Measurements from ENCODE around the genes AKAP7, TAAR8 and EYA4.

DNA sequence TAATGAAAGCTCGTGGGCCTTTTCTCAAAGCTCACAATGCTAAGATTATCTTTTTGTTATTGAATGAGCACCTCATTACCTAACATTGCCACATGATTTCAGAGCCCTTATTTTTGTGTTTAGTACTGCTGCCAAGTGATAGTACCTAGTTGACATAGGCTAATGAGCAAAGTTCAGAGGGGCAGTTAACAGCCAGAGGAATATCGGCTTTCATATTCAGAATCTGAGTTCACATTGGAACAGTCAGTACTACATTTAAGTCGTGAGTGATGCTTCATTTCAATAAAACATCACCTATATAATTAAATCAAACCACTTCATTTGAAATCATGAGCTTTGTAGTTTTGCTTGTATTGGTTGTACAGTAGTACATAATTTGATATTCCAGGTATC, 11.8 kb upstream of the SMLR1 start:
- PRO-cap: no peak

GRCh38 chr6:131134833-131136141, at the start of gene AKAP7:
TSS of gene AKAP7 (plus strand) at chr6:131135467.
- PRO-cap: unidirectional peak, plus-strand start at chr6:131135296; bidirectional peak, plus-strand start at chr6:131135347, minus-strand start at chr6:131135325

DNA sequence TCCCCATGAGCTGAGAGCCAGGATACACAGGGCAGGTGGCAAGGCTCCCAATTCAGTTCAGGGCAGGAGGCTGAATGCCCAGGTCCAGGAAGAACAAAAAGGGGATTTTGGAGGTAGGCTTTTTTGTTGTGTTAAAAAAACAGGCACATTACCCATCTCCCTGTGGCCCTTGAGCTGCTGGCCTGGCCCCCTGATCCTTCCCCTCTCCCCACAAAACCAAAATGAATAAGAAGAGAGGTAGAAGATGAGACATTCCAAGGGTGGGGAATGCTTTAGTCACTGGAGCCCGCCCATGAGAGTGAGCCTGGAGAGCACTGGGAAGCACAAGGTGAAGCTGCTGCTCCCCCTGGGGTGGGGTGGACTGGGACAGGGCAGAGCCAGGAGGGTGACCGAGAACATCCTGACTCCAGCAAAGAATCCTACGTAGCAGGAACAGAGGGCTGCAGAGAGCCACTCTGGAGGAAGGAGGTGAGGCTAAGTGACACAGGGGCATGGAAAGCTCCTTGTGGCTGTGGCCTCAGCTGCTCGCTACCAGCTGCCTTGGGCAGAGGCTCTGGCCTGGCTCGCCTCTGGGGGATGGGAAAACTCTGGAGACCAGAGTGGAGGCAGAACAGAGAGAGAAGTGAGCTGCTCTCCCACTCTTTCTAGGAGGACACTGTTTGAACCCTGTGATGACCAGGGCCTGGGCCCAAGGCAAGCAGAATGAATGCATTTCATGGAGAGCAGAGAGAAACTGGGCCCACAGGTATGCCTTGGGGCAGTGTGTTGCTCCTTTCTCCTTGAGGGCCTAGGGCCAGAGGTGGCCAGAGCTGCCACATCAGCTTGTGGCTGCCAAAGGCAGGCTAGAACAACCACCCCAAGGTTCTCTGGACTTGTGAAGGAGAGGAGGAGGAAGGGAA, 48.3 kb downstream of the AKAP7 start:
- PRO-cap: no peak

- PRO-cap: no peak
Measured at GRCh38 chr6:131250094-131250827, 115.0 kb downstream of the AKAP7 start.

DNA sequence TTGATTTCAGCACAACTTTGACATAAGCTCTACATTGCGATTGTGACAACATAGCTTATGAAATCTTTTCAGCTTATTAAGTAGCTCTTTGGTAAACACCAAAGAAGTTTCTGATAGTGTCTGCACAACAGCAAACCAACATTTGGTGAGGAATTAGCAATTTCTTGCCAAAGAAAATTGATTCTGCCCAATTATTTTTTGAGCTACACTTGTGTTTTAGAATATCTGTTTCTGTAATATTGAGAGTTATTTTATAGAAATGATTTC, 147.2 kb downstream of the AKAP7 start:
- PRO-cap: no peak

GRCh38 chr6:131510041-131510685, 62.9 kb upstream of the ARG1 start:
- PRO-cap: no peak

GRCh38 chr6:131863487-131863759, 55.6 kb downstream of the ENPP1 start:
- PRO-cap: no peak

GRCh38 chr6:132145469-132145723, 194.2 kb upstream of the CCN2 start:
- PRO-cap: no peak

DNA sequence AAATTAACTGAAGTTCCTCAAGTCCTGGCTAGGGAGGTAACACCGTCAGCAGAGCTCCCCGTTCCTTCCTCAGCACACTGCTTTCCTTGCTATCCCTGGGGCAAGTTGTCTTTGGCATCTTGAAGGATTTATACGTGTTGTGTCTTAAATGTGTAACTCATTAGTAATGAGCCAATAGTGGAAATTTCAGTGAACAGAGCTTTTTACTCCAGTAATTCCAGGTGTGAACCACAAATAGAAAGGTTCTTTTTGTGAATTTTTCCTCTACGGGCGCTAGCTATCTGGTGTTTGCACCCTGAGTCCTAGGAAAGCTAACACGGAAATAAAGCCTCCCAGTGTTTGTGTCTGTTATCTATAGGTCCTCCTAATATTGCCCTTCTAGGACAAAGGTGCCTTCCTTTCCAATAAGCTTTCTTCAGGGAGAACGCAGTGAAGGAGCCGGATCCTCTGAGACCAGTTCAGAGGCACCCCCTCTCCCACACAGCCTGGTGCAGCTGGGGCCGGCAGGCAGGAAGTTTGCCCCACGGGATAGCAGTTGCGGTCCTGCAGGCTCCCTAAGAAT, 126.3 kb downstream of the MOXD1 start:
- PRO-cap: no peak

- PRO-cap: no peak
Measured at GRCh38 chr6:132391756-132392277, 9.5 kb downstream of the MOXD1 start.

GRCh38 chr6:132400216-132400488, 1.1 kb downstream of the MOXD1 start:
- PRO-cap: no peak

DNA sequence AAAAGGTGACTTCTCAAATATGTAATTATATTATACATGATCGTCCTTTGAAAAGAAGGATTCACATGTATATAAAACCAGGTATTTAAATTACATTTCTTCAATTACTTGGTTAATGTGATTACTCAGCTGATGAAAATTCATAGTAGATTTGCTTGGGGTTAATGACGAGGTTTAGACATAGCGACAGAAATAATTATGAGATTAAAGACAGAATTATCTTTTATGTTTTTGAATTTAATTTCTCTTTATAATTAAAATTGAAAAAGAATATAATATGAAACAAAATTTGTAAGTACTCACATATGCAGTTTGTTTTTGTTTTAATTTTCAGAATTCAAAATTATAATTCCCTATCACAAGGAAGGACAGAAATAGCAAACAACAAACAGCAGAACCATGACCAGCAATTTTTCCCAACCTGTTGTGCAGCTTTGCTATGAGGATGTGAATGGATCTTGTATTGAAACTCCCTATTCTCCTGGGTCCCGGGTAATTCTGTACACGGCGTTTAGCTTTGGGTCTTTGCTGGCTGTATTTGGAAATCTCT, at the start of gene TAAR8:
Gene TAAR8 (plus strand): TSS at position 379 of the 550 bp plus-strand sequence.
- PRO-cap: no peak

GRCh38 chr6:132819287-132820403, 5.3 kb downstream of the RPS12 start:
- PRO-cap: no peak

GRCh38 chr6:133240444-133241533, at the start of gene EYA4:
TSS of gene EYA4 (plus strand) at chr6:133241357.
- PRO-cap: no peak

DNA sequence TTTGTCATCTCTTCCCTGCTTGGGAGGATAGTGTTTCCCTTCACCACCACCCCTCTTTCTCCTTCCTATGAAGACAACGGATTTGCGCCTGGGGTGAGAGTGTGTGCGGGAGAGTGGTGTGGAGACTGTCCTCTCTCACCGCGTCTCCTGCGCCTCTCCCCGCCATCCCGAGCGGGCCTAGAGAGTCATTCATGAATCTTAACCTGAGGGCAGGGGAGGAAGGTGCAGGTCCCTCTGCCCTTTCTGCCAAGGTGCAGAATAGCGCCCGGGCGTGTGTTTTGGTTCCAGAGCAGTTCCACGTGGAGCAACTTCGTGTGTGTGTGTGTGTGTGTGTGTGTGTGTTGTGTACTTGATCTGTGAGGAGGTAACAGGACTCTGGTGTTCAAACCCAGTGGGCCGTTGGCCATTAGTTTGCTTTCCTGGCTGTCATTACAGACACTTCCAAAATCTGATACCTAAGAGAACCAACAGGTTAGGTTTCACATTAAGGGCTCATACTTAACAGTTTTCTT, 1.7 kb downstream of the EYA4 start:
- PRO-cap: no peak

DNA sequence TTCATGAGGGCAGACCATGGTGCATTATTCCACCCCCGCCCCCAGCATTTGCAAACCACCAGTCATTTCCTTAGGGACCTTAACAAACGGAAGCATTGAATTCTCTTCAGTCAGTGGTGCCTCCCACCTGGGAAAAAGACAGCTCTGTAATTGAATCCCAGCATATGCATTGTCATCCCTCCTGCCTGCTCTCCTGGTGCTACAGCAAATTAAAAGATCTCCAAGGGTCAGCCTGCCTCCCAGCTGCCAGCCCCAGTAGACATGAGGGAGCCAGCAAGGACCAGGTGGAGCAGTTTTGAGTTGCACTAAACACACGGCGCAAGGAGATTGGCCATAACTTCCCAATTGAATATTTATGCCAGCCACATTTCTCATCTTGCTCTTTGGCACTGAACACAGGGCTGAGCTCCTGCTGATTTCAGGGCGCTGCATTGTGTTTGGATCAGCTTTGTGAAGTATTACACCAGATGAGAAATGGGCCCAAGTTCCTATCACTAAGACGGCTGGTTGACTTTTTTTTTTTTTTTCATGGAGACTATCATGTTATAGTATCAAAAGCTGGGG, 190.9 kb downstream of the EYA4 start:
- PRO-cap: no peak

DNA sequence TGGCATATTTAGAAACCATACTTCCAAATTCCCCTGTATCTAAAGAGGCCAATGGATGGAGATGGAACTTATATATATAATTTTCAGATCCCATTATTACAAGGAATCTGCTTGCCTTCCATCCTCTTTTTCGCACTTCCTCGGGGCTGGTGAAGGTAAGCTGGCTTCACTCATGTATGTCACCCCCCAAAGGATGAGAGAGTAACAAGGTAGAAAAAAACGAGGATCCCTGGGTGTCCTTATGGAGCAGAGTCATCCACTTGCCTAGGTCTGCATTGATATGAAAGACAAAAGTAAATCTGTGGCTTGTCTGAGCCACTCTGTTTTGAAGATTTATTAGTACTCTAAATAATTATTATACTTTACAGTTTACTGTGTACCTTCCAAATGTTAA, 7.0 kb upstream of the TCF21 start:
- PRO-cap: no peak

GRCh38 chr6:133894866-133895383, 6.0 kb downstream of the TCF21 start:
- PRO-cap: no peak

- PRO-cap: no peak
Measured at GRCh38 chr6:134049105-134049624, 3.3 kb downstream of the SLC2A12 start.

GRCh38 chr6:134372778-134373166, 54.9 kb upstream of the SGK1 start:
- PRO-cap: no peak

Measured in natural killer cell (primary cell).